Measurements from ENCODE around the gene EMP1.

DNA sequence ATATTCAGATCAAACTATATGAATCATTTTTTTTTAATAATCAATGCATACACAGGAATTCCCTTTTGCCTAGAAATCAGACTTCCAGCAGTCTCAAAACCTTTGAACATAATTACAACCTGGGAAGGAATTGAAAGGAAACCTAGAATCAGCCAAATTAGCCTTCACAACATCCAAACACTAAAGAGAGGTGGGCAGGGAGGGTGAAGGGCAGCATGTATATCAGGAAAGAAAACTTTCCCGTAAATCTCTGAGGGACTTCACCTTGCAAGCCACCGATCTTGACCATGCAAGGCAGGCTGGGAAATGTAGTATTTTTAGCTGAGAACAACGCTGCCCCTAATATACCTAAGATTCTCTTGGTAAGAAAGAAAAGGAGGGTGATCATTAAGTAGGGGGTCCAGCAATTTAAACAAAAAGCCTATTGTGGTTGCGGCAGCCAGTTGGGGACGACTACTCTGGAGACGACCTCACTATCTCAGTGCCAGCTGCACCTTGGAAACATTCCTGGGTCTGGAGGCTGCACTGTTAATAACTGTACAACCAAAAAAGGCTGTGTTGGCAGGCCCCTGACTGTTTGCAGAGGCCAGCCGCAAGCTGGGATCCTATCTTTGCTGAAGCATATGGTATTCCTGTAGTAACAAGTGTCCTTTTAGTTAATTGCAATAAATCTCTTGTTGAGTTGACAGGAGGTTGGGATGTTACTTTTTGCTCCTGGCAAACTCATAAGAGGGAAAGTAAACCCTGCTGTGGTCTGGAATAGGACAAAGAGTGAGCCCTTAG is 6.3 kb downstream of the APOLD1 start:
- PRO-cap, result no peak

- PRO-cap, result no peak
Measured at GRCh38 chr12:12831802-12832001, 18.6 kb downstream of the DDX47 start.

DNA sequence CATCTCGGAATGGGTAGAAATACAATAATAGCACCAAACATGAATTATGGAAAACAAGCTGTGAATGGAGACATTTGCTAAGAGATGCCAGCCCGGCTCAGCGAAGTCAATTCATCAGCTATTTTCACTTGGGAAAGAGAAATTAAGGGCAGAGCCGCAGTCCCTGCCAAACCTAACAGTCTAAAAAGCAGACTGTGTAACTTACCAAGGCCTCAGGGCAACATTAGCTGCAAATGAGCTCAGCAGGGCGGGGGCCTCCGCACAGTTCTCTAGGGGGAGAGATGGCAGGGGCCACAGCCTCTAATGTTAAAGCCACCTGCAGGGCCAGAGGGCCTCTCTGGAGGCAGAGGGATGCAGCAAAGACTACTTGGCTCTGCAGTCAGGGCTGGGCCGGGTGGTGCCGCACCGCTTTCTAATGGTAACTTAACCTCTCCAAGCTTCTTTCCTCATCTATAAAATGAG is 13.6 kb upstream of the GPRC5A start:
- PRO-cap, result no peak

- PRO-cap, result no peak
Measured at GRCh38 chr12:12899219-12899695, 7.9 kb downstream of the GPRC5A start.

DNA sequence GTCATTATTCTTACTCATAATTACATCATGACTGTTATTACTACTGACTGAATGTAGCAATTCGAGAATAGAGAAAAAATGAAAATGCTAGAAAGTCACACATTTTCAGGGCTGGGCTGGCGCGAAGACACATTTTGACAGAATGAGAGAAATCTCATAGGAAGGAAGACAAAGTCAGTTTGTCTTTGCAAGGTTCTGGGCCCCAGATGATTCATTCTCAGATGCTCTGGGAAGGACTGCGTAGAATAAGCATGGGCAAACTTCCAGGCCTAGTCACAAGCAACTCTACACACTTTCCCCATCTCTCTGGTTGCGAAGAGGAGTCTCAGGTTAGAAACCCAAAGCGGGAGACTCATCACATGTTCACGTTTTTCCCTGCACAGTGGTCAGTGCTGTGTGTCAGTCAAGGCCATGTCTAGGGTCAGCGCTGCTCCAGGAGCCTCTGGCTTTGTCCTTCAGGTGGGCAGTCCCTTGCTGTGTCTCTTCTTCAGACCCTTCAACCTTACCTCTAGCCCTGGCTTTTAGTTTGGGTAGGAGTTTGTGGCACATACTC is 8.4 kb downstream of the GPRC5A start:
- PRO-cap, result no peak

DNA sequence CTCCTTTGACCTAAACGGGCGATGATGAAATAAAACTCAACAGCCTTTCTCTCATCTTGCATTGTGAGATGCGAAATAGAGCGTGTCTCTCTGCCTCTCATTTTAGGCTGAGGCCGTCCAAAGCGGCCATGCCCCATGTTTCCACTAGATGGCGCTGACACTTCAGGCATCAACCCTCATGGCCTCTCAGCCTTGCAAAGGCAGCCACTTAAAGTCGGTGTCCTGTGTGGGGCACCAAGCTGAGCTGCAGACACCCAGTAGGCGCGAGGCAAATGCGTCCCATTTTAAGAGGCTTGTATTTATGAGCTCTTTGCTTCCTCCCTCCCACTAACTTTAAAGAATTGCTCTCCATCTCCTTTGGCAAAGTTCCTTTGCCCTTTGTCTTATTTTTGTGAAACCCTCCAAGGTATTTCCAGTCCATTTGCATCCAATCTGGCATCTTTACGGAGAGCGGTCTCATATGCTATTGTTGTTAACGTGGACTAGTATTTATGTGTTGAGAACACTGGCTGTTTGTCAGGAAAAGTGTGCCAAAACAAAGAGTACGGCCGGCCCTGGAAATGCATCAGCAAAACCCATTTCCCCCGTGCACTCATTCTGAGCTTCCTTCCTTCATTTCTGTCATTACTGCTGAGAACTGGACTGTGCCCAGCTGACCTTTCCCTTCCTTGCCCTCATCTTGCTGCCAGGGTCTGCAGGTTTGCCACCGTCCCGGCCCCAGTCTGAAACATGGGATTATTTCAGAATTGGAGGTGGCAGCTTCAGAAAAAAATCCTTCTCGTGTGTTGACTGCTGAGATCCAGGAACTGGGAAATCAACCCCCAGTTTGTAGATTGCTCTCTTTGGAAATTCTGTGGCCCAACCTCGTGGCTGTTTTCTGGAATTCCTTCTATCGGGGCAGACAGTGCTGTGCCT is 25.2 kb downstream of the GPRC5A start:
- PRO-cap, result no peak

- PRO-cap, result no peak
Measured at GRCh38 chr12:13087607-13088845, 15.4 kb downstream of the GSG1 start.

- PRO-cap, result no peak
Measured at GRCh38 chr12:13101932-13102419, 1.5 kb downstream of the GSG1 start.

DNA sequence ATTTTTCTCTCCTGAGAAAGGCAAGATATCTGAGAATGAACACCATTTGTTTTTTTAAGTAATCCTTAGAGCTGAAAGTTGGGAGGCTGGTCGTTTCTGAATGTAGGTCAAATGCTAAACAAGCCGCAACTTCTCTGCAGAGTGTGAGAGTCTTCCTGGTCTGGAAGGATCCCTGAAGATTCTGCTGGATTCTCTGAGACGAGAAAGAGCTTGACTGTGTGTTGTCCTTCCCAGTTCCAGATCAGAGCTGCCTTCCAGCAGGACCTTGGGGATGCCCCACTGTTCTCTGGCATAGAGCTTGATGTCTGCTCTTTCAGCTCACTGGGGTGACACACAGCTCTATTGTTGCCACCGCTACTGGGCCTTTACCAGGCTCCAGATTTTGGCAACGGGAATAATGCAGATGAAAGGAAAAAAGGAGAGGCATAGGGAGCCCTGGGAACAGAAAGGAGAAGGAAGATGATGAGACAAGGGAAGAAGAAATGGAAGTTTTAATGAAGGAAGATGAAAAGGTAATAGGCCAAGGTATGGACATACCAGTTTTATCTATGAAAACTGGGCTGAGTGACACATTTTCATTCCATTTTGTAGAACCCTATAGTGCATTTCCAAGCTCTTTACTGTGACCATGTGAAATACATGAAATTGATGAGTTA is 608 bp downstream of the GSG1 start:
- PRO-cap, result no peak

DNA sequence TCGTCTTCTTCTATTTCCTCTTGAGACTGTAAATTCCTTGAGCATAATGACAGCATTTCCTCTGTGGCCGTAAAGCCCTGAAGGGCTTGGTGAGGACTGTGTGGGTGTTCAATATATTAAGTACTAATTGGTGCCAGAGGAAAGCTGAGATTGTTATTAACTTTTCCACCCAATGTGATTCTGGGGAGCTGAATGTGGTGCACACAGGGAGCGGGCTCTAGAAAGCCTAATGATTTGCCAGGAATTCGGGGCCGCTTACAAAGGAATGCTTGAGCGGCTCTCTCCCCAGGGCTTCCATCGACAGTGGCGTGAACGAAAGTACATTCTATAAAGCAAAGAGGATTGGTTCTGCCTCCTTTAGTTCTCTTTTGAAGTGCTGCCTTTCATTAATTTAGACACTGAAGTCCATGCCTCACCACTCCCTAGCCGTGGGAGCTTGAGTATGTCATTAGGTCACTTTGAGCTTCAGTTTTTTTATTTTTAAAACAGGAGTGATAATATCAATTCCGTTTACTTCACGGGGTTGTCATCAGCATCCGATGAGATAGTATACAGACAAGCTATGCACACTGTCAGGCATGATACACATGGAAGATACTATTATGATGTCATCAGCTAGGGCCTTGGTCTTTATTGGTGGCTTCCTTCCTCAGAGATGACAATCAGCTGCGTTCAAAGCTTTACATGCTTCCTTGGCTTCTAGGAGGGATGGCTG is 10.9 kb upstream of the GSG1 start:
- PRO-cap, result no peak

- PRO-cap, result unidirectional peak, plus-strand start at chr12:13196786
Measured at GRCh38 chr12:13196308-13197021, at the start of gene EMP1. EMP1 (plus strand) TSS chr12:13196726.

DNA sequence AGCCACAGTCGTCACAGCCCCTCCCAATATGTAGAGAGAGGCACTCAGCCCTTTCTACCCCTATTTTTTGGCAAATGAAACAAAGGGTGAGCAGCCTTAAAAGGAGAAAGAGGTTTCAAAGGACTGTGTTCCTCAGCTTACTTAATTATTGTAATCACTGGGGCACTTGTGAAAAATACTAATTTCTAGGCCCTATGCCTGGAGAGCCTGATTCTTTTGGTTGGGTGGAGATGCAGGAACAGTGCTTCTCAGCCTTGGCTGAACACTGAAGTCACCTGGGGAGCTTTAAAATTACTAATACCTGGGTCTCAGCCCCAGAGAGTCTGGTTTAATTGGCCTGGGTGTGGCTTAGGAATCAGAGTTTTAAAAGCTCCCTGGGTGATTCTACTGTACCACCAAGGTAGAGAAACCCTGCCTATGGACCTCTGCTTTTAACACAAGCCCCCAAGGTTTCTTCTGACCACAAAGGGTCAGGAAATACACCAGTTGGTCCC is 190.0 kb downstream of the EMP1 start:
- PRO-cap, result no peak

GRCh38 chr12:13404628-13405253 is 208.2 kb downstream of the EMP1 start:
- PRO-cap, result no peak

DNA sequence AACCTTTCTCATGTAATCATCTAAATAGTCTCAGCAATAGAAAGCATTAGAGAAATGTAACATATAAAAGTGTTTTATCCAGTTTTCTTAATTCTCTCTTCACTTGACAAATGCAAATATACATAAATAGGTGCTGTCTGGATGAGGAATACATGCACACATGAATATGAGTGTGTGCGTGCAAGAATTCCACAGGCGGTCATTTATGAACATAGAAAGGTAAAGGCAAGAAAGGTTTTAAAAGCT is 237.2 kb downstream of the GRIN2B start:
- PRO-cap, result no peak

DNA sequence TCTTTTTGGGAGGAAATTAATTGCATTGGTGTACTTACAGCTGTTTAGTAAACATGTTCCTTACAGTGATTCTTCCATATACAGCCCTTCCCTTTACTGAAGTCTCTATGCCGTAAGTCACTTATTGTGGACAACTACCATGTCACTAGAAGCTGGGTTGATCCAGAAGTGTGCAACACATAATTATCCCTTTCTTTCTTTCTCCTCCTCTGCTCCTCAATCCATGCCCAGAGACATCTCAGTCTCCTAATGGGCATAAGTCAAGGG is 20.0 kb upstream of the GRIN2B start:
- PRO-cap, result no peak

DNA sequence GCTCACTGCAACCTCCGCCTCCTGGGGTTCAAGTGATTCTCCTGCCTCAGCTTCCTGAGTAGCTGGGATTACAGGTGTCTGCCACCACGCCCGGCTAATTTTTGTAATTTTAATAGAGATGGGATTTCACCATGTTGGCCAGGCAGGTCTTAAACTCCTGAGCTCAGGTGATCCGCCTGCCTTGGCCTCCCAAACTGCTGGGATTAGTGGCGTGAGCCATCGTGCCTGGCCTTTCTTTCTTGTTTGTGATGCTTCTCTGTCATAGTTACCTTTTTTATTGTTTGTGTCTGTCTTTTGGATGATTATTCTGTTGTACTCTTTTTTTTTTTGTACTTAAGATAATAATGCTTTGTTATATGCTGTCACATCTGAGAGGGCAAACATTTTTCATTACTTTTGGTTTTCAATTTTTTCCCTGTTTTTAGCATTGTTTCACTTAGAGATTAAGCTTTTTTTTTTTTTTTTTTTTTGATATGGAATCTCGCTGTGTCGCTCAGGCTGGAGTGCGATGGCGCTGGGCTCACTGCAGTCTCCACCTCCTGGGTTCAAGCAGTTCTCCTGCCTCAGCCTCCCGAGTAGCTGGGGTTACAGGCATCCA is 35.9 kb downstream of the ATF7IP start:
- PRO-cap, result no peak

GRCh38 chr12:14417698-14418282 is 52.3 kb downstream of the ATF7IP start:
- PRO-cap, result no peak

DNA sequence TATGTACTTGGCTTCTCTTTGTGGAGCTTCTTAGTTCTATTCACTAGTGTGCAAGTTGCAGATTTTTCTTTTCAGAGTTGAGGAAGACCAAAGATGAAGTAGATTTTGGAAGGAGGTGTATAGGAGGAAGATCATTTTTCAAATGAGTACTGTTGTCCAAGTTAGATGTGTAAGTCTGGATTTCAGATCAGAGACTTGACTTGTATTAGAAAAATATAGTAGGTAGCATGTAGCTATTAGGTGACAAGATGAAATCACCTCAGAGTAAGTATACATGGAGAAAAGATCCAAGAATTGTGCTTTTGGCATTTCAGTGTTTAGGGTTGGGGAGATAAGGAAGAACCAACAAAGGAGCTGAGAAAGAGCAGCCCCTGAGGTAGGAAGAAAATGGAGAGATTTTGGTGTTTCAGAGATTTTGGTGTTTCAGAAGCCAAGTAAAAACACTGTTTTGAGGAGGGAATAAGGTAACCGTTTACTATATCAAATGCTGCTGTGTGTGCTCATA is 64.3 kb downstream of the ATF7IP start:
- PRO-cap, result no peak

DNA sequence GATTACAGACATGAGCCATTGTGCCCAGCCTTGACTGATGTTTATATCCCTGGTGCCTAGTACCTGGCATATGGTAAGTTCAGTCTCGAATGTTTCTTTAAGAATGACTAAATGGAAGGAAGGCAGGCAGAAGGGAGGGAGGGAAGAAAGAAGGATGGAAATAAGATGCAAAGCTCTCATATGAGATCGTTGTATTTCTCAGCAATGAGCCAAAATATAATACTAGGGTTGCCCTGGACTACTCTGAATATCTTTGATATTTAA is 44.0 kb downstream of the GUCY2C start:
- PRO-cap, result no peak

DNA sequence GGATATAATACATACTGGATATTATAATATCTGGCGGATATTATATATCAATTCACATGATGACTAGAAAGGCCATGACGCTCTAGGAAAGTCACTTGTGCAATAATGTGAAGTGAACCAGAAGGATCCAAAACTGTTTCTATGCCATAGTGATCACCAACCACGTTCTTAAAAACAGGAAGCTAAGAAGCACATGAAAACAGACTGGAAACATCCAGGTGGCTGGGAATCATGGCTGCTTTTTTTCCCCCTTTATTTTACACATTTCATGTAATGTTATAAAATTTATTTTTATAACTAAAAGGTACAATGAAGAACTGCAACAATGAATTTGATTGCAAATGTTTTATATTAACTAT is 1.4 kb downstream of the GUCY2C start:
- PRO-cap, result no peak

All from right cardiac atrium (tissue), 1 donor.